ENCODE measurements around the genes C1QTNF7 and BST1.

GRCh38 chr4:13626549-13627009, 946 bp downstream of the BOD1L1 start:
- PRO-cap: no peak

DNA sequence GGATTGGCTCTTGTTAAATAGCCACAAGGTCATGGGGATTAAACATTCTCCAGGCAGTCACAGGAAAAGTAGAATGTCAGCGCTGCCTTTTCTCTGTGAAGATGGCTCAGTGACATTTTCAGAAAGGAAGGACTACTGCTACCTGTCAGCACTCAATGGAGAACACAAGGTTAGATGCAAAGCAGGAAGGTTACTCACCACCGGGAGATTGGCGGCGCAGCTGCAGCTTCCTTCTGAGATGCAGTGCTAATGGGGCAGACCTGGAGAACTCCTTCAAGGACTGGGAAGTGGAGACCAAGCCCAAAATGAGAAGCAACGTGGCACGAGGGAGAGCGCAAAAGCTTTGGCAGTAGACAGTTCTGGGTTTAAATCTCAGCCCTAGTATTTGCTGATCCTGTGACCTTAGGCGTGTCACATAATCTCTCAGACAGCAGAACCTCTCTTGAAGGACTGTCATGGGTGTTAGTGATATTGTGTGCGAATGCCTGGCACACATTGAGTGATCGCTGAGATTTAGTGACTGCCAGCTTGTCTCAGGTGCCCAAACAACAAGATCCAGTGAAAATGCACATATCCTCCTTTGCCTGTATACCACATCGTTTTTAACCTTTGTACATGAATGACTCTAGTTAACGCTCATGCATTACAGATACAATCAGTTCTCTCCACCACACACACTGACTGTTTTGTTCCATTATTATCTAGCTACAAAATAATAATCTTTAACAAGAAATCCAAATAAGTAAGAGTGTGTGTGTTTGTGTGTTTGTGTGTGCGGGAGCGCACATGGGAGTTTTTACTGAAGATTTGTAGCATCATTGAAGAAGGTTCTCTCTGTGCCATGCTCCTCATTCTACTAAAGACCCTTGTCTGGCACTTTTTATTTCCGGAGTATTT, 213.3 kb upstream of the BOD1L1 start:
- PRO-cap: no peak

- PRO-cap: no peak
Observed at GRCh38 chr4:13856161-13856421, 228.6 kb upstream of the BOD1L1 start.

GRCh38 chr4:15106316-15106897, 104.1 kb downstream of the CPEB2 start:
- PRO-cap: no peak

GRCh38 chr4:15400791-15401793, 26.7 kb upstream of the C1QTNF7 start:
- PRO-cap: no peak

DNA sequence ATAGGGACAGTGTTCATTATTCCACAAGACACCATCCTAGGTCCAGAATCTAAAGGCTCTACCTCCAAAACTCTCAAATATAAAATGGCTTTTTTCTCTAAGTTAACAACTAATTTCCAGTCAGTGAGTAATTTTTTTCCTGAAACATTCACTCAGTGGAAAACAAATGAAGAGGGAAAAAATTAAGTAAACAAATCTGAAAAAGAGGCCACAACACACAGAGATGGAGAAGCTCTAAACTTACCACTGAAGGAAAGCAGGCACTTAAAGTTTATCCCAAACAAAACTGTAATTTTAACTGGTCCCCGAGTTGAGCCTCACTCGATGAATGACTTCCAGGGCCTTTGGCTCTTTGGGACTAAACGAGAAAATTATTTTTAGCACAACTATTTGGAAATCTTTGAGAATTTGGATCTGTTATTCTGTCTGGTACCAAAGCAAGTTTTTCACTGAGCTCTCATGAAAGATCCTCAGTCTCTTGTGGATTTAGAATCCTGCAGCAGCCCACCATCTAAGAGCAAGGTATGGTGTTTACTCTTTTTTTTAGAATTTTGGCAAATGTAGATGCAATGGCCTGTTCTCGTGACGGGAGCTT, at the start of gene C1QTNF7:
Gene C1QTNF7 (plus strand): TSS at position 449 of the 595 bp plus-strand sequence.
- PRO-cap: no peak

- PRO-cap: no peak
Observed at GRCh38 chr4:15591908-15592475, 63.2 kb downstream of the FBXL5 start.

- PRO-cap: no peak
Observed at GRCh38 chr4:15681913-15682388, 324 bp downstream of the FAM200B start.

GRCh38 chr4:15682389-15682612, 674 bp downstream of the FAM200B start:
- PRO-cap: no peak

GRCh38 chr4:15702698-15703533, at the start of gene BST1:
BST1 (plus strand) TSS chr4:15703065.
- PRO-cap: no peak

- PRO-cap: no peak
Observed at GRCh38 chr4:15809537-15809759, 31.3 kb downstream of the CD38 start.

DNA sequence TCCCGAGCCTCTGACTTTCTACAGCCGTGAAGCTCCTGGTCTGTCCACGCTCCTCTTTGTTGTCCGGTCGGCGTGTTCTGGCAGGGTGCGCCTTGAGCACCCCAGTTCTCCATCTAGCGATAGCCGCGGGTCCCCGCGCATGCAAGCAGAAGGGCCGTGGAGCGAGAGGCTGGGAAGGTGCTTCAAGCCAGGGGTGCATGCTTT, 1.1 kb downstream of the PROM1 start:
- PRO-cap: no peak

DNA sequence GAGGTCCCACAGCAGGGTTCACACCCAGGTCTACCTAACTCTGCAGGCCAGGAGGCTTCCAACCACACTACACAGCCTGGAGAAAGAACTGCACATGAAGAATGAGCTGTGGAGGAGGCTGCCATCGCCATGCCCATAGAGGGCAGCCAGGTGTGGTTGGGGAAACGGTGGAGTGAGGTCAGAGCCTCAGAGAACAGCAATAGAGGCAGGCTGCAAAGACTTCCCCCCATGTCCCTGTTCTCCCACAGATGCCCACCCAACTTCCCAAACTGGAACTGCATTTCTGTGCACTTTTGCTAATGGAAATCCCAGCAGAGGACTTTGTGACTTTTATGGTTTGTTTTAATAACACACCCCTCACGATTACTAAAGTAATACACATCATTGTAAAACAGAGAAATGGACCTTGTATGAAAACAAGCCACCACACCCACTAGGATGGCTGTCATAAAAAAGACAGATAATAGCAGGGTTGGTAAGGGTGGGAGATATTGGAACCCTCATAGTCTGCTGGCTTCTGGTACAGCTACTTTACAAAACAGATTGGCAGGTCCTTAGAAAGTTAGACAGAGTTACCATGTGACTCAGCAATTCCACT, 59.0 kb upstream of the PROM1 start:
- PRO-cap: no peak

GRCh38 chr4:16161654-16162647, 64.3 kb downstream of the TAPT1 start:
- PRO-cap: no peak

- PRO-cap: no peak
Observed at GRCh38 chr4:16196414-16196980, 29.8 kb downstream of the TAPT1 start.

DNA sequence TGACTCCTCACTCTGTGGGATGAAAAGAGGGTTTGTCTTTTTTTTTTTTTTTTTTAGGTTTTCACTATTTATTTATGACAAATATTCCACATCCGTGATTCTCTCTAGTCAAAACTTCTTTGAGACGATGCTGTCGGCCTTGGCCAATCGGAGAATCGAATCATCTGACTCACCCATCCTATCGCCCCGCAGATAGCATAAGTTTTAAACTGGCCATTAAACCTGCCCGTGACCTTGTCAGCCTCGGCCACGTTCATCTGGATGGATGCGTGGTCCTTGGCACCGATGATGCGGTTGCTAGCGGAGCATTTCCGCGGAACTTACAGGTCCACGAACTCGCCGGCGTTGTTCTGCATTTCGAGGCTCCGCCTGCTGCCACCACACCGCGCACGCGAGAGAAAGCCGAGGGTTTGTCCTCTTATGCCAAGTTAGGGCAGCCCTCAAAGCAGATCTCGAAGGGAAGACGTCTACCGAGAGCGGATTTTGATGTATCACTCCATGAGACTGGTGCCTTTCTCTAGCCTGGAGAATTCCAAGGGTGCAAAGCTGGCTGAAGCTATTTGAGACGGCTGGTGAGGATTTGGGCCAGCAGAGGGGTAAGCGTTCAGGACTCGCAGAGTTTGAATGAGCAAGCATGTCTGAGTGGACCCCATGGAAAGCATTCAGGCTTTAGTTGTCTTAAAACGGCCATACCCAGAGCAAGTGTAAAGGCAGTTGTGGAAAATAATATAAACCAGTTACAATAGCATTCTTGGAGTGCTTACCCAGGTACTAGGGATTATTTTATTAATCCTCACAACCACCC, 30.1 kb upstream of the TAPT1 start:
- PRO-cap: no peak

GRCh38 chr4:16683960-16684585, 214.4 kb downstream of the LDB2 start:
- PRO-cap: no peak

DNA sequence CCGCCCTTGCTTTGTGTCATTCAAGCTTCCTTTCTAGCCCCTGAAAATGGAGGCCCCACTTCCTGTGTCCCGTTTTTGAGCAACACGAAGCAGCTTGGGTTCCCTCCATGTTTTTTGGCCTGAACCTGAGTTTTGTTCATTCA, 70.9 kb upstream of the LDB2 start:
- PRO-cap: no peak

DNA sequence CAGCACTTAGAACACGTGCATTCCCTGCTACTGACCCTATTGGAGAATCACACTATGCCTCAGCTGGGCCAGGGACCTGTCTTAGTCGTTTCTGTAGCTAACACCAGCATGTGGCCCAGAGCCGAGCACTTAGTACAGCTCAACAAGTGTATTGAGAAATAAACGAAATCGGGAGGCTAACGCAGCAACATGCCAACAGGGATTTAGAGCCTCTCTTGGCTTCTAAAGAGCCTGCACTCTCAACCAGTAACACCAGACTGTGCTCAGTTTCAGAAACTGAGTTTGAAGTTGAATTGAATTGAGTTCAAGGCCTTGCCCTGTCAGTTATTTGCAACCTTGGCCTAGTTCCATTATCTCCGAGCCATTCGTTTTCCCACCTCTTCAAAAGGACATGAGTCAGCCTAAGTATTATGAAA, 71.2 kb upstream of the LDB2 start:
- PRO-cap: no peak

DNA sequence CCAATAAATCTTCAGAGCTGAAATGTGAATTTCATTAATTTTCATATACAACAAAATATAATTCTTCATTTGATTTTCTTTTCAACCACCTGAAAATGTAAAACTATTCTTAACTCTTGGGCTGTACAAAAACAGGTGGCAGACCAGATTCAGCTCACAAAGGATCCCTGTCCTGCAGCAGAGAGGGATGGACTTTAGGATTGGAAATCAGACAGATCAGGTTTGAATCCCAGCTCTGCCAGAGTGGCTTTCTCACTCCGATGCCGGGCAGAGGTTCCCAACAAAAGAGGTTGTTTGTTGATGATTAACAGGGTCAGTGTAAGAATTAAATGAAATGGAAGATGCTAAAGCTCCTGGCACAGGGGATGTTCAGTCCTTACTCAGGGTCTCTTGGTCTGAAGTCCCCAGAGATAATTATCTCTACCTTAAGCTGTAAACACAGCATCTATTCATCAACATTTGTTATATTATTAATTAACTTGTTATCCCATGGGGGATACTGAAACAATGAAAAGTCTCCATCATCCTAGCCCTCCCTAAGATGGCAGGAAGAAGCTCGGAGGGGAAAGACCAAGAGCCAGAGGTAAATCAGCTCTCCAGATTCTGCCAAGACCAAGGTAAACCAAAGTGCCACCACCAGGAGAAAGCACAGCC, 1.7 kb downstream of the QDPR start:
- PRO-cap: no peak